Measurements from ENCODE around the genes FBLIM1 and UQCRHL.

DNA sequence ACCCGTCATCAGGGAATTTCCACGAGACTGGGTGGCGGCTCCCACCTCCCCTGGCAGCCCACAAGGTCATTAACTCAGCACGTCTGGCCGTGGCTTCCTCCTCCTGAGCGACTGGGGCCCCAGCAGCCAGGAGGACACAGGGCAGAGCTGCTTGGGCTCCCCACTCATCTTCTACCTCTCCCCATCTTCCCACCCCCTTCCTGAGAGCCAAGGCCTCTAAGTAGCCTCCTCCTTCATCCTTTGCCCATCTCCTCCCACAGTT lies 15.7 kb upstream of the TMEM51 start:
- PRO-cap = no peak
- RAMPAGE, long total RNA, 4 experiments = no peak in any of the 4 experiments

GRCh38 chr1:15151316-15151888 lies 2.1 kb upstream of the TMEM51 start:
- PRO-cap = no peak
- RAMPAGE, long total RNA, 4 experiments = no peak in any of the 4 experiments

DNA sequence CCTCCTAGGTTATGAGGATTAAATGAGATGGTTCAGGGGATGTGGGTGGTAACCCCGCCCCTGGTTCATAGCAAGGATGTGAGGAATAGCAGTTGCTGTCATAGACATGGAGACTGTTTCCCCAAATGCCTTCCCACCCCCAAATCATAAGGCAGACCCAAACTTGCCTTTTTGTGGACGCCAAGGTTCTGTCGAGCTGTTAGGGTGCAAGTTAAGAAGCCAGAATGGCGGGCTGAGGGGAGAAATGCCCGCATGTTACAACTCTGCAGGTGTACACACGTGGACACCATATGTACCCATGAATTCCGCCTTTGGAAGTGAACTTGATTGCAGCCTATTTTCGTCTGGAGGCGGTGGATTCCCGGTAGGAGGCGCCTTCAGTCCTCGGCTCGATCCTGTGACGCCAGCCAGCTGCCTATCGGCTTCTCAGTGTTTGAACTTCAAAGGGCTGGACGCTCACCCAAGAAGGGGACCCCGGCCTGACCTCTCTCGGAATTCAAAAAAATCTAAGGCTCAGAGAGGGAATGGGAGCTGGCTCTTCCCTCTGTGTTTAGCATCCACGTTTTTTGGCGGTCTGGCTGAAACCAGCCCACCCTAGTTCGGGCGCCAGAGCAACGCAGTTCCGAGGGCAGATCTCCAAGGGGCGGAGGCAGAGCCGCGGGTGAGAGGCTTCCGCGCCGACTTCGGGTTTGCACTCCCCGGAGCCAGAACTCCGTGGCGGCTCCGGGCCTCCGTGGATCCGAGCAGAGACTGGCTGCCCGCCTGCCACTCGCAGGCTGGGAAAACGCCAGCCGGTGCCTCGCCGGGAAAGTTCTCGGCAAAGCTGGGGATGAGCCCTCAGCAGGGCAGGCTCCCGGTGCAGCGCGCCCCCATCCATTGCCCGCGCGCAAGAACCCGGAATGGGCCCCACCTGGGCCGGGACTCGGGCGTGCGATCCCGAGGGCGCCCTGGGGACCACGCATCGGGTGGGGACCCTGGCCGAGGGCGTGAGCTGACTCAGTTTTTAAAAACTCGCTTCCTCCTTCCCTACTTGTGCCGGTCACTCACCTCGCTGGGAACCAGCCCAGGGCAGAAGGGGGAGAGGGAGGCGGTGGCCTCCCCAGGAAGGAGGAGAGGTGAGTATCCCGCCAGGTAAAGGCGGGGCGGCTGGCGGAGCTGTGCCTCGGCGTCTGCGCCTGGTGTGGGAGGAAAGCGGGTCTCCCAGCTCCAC lies 1.0 kb upstream of the TMEM51 start:
- PRO-cap = unidirectional peak, plus-strand start at position 443 of the sequence; unidirectional peak, plus-strand start at position 509 of the sequence; bidirectional peak, plus-strand start at position 692 of the sequence, minus-strand start at position 638 of the sequence; bidirectional peak, plus-strand start at position 1,134 of the sequence, minus-strand start at position 976 of the sequence
- RAMPAGE, long total RNA, 4 experiments = start-site peak on the plus strand in 2 of 4 experiments, centred at positions 440 to 451 of the sequence, 5 to 19 reads per replicate; start-site peak on the minus strand in 1 of 4 experiments, centred at position 993 of the sequence, 6 reads per replicate

DNA sequence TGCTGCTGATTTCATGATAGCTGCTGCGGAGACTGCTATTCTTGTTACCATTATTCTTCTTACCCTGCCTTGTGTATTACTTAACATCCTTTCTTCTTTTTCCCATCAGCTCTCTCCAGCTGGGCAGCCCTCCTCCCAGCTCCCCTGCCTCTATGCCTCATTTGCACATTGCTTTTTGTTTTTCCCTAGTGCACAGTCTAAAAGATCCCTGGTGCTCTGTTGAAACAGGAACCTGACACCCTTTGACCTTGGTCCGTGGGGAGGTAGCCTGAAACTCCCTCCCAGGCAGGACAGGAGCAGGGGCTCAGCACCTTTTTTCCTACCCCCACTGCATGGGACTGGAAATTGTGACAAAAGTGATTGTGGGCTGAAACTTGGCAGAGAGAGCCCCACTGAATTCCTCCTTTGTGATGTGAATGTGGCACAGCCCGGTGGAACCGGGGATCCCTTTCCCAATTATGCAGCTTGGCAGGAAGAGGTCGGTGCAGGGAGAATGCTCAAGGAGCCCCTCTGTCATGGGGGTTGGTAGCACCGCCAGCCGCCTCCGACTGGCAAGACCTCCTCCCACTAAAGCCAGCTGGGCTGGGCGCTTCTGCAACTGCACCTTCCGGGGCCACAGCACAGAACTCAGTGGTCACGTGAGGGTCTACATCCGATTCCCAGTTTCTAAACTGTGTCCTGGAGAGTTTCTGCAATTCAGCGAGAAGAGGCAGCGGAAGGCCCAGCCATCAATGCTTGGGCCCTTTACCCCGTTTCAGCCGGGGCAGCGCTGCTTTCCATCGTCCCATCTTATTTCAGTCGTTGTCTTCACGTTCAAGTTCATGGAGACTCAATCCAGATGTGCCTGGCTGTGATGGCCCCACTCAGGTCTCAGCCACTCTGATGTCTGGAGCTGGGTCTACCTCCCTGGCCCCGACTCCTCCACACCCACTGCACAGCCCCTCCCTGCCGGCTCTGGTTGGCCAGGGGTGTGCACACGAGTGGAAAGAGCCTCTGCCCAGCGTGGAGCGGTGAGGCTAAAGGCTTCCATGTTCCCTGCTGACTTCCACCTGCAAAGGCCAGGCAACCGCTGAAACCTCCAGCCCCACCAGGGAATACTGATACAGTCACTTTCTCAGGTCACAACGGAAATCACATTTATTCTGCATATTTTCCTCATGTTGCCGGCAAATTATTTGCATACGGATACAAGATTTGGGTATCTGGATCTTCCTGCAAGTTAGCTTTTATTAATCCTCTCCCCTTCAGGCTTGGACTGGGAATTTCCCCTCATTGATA lies 39.9 kb upstream of the FHAD1 start:
- PRO-cap = no peak
- RAMPAGE, long total RNA, 4 experiments = no peak in any of the 4 experiments

DNA sequence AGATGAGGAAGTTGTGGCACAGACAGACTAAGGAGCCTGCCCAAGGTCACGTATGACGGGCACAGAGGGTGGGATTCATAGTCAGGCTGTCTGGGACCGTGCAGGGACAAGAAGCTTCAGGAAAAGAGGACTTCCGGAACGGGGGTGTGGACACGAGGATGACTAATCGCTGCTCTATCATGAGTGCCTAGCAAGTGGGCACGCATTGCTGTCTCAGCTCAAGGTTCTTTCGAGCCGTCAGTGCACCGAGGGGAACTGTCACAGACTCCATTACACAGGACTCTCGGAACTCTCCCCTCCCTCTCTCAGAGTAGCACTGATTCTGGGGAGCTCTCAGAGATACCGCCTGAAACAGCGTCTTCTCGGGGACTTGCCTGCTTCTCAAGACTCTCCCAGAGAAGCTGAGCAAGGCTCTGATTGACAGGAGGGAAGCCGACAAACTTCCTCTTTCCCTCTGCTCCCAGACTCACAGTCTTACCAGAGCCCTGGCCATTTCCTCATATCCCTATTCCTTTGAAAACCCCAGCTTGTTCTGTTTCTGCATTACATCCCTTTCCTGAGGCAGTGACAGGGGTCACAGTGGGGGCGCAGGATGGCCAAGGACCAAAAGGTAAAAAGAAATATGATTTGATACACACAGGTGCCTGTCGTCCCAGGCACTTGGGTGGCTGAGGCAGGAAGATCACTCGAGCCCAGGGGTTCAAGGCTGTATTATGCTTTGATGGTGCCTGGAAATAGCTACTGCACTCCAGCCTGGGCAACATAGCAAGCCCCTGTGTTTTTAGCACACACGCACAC lies 14.4 kb downstream of the FHAD1 start:
- PRO-cap = unidirectional peak, plus-strand start at position 240 of the sequence
- RAMPAGE, long total RNA, 4 experiments = no peak in any of the 4 experiments

- PRO-cap = unidirectional peak, plus-strand start at chr1:15346091
- RAMPAGE, long total RNA, 4 experiments = no peak in any of the 4 experiments
Measured at GRCh38 chr1:15345565-15346464, 63.9 kb upstream of the EFHD2 start.

DNA sequence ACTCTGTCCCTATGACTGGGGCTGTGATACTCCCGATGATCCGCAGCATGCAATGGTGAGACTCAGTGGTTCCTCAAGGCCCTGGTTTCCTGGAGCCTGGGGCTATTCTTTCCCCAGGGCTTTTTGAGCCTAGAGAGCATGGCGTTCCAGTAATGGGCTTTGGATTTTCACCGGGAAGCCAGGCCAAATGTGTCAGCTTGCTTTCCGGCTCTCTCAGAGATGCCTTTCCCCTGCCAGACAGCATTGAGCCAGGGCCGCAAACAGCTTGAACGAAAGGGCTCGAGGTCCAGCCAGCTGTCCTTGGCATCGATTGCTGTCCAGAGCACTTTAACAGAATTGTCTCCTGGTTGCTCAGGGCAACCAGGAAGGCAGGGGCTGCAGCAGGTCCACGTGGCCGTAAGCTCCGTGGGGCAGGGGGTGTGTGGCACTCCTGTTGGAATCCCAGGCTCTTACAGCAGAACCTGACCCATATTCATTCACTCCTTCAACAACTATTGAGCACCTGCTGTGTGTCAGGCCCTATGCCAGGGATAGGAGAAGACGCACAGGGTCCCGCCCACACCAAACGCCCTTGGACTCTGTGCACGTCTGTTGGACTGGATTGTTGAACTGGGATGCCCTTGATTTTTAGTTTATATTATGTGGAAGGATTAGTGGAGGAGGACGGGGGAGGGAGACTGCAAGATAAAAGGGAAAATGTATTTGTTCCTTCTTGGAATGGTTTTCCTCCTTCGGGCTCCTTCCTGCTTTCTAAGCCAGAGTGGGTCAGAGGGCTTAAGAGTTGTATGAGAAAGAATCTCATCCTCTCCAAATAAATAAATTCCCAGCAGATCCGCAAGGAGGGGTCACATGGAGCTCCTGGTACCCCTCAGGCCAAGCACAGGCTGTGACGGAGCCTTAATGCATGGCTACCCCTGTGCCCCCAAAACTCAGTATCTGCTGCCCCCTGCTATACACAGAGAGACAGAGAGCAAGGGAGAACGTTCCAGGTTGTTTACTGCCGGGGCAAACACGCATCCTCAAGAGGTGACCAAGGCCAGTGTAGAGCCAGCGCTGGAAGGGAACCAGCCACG lies 38.7 kb upstream of the EFHD2 start:
- PRO-cap = no peak
- RAMPAGE, long total RNA, 4 experiments = no peak in any of the 4 experiments

GRCh38 chr1:15519365-15519603 lies 4.7 kb downstream of the CASP9 start:
- PRO-cap = no peak
- RAMPAGE, long total RNA, 4 experiments = no peak in any of the 4 experiments

DNA sequence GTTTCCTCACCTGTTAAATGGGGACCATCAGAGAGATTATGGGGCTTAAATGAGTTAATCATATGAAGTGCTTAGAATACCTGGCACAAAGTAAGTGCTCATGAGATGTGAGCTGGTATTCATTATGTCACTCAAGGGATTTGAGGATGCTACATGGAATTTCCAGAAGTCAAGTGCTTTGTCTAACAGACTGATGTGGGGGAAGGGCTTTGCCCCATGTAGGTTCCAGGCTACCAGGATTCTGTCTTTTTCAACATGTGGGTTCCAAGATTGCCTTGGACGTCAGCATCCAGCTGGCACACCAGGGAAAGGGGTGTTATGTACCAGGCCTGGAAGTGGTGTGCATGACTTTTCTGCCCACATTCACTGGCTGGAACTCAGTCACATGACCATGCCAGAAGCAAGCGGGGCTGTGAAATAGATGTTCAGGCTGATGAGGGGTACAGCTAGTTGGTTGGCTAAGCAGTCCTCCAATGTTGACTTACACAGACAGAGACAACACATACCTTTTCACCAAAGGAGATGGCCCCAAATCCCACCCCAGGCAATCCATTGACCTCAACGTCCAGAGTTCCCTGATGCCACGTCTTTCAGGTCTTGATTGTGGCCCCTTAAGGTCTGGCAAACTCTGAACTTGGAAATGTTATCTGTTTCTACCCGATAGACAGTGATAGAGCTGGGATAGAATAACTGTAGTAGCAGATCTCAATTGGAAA lies 10.3 kb downstream of the RSC1A1 start:
- PRO-cap = no peak
- RAMPAGE, long total RNA, 4 experiments = no peak in any of the 4 experiments

- PRO-cap = no peak
- RAMPAGE, long total RNA, 4 experiments = no peak in any of the 4 experiments
Measured at GRCh38 chr1:15718246-15718989, 17.6 kb upstream of the SLC25A34 start.

- PRO-cap = no peak
- RAMPAGE, long total RNA, 4 experiments = start-site peak on the plus strand in 1 of 4 experiments, at chr1:15757912-15758353 at its widest, 70 reads per replicate
Measured at GRCh38 chr1:15758091-15758541, 479 bp upstream of the FBLIM1 start.

DNA sequence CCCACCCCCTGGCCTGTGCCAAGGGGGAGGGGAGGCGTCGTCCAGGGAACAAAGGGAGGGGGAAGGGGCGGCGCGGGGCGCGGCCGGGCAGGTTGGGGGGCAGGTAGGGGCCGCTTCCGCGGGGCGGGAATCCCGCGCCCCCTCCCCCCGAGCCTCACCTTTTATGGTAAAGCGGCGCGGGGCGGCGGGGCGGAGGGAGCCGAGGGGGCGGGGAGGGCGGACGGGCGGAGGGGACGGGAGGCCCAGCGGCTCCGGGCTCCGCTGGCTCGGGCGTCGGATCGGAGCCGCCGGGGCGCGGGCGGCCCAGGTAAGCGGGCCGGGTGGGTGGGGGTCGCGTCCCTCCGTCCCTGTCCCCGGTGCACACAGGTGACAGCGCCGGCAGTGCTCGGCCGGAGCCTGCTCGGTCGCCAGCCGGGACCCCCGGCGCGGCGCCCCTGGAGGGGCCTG lies at the start of gene FBLIM1:
FBLIM1 (plus strand) TSS at position 254 of the 447 bp plus-strand sequence.
- PRO-cap = bidirectional peak, plus-strand start at position 213 of the sequence, minus-strand start at position 50 of the sequence
- RAMPAGE, long total RNA, 4 experiments = start-site peak on the plus strand in 3 of 4 experiments, centred at positions 232 to 257 of the sequence, 56 to 141 reads per replicate

GRCh38 chr1:15807396-15807981 lies at the start of gene UQCRHL:
Gene UQCRHL, minus strand, starts transcription at chr1:15807649.
- PRO-cap = unidirectional peak, minus-strand start at chr1:15807696
- RAMPAGE, long total RNA, 4 experiments = start-site peak on the minus strand in 2 of 4 experiments, at chr1:15807619-15807697 at its widest, 23 to 24 reads per replicate

DNA sequence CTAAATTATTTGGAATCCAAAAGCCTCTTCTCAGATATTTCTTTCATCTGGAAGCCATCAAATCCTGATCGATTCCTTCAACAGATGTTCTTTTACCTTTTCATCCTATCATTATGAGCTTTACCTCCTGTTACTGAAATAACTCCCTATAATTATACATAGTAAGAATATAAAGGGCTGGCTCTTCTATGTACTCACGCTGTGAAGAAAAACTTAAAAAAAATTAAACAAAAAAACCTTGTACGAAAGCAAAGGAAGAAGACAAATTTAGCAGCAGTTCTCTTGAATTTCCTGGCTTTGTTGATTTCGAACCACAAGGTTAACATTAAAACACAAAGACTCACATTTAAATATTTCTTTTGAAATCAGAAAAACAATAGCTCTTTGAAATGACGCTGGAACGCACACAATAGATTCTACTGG lies 13.7 kb upstream of the SPEN start:
- PRO-cap = no peak
- RAMPAGE, long total RNA, 4 experiments = no peak in any of the 4 experiments

DNA sequence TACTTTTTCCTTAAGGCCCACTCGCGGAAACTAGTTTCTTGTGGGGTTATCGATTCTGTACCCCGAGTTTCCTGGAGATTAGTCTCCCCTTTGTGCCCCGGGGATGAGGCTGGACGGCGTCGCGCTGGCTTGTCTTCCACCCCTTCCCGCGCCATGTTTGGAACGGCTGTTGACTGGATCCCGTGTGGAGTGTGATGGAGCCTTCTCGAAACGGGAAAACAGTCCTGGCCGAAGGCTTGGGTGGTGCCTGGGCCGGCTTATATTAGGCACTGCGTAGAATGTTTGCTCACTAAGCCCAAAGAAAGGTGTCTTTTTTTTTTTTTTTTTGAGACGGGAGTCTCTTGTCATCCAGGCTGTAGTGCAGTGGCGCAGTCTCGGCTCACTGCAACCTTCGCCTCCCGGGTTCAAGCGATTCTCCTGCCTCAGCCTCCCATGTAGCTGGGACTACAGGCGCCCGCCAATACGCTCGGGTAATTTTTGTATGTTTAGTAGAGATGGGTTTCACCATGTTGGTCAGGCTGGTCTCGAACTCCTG lies 11.3 kb upstream of the SPEN start:
- PRO-cap = no peak
- RAMPAGE, long total RNA, 4 experiments = no peak in any of the 4 experiments

- PRO-cap = bidirectional peak, plus-strand start at chr1:15848663, minus-strand start at chr1:15848602; bidirectional peak, plus-strand start at chr1:15849155, minus-strand start at chr1:15848847
- RAMPAGE, long total RNA, 4 experiments = no peak in any of the 4 experiments
Measured at GRCh38 chr1:15848494-15849026, 1.1 kb downstream of the SPEN start.

DNA sequence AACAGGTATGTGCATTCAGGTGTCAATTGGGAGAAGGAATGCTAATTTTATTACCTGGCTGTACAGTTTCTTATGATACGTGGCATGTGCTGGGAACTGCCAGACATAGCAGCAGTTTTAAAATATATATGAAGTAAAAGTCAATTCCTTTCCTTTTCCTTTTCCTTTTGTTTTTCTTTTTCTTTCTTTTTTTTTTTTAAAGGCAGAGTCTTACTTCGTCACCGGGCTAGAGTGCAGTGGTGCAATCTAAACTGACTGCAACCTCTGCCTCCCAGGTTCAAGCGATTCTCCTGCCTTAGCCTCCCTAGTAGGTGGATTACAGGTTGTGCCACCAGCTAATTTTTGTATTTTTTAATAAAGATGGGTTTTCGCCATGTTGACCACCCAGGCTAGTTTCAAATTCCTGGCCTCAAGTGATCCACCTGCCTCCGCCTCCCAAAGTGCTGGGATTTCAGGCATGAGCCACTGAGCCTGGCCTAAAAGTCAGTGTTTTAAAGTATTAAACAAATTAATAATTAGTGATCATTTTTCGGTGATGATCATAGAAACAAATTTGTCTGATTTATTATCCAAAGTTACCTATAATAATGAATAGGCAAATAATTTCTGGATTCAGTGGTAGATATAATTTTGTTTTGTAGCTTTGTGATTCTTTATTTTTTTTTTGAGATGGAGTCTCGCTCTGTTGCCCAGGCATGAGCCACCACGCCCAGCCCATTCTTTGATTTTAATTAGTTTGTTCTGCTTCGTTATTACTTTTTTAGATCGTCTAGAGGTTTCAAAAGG lies 37.2 kb downstream of the SPEN start:
- PRO-cap = no peak
- RAMPAGE, long total RNA, 4 experiments = no peak in any of the 4 experiments

- PRO-cap = no peak
- RAMPAGE, long total RNA, 4 experiments = start-site peak on the plus strand in 1 of 4 experiments, at chr1:15922200-15922318 at its widest, 11 reads per replicate
Measured at GRCh38 chr1:15921782-15922464, 54.0 kb downstream of the ZBTB17 start.

DNA sequence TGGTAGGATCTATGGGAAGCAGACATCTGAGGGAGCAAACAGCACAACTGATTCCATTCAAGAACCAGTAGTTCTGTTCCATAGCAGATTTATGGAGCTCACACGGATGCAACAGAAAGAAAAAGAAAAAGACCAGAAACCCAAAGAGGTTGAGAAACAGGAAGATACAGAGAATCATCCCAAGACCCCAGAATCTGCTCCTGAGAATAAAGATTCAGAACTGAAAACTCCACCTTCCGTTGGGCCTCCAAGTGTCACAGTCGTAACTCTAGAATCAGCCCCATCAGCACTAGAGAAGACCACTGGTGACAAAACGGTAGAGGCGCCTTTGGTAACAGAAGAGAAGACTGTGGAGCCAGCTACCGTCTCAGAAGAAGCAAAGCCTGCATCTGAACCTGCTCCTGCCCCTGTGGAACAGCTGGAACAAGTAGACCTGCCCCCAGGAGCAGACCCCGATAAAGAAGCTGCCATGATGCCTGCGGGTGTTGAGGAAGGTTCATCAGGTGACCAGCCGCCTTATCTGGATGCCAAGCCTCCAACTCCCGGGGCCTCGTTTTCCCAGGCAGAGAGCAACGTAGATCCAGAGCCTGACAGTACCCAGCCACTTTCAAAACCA lies 44.9 kb downstream of the ZBTB17 start:
- PRO-cap = no peak
- RAMPAGE, long total RNA, 4 experiments = no peak in any of the 4 experiments

- PRO-cap = no peak
- RAMPAGE, long total RNA, 4 experiments = no peak in any of the 4 experiments
Measured at GRCh38 chr1:15933041-15933995, 42.6 kb downstream of the ZBTB17 start.